Left ventricle myocardium (tissue), 1 donor: ENCODE measurements around a stretch of chr13.

- PRO-cap, result bidirectional peak, plus-strand start at chr13:27620858, minus-strand start at chr13:27620526
Observed at GRCh38 chr13:27620648-27621277, 434 bp upstream of the LNX2 start.

DNA sequence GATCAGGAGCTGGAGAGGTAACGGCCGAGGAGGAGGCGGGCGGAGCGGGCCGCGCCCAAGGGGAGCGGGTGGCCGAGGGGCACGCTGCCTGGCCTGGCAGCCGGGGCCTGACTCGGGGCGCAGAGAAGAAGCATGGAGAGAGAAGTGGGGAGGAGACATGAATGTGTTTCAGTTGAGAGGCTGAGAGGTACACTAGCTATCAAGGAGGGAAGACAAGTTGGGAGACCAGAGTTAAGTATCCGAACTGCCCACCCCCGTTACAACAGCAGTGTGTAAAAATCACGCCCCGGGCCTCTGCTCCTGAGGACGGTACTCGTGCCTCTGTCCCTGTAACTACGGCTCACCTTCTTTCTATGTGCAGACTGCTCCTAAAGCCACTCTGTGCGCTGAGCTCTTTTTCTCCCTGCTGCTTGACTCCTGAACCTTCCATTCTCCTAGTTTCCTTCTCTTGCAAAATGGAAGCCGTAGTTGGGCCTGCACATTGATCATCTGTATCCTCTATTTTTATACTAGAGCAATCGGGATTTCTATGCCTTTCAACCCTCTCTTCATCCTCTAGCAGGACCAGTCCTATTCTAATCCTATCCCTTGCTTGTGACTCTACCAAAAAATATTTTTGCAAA lies 412 bp downstream of the POLR1D start:
- PRO-cap, result no peak

DNA sequence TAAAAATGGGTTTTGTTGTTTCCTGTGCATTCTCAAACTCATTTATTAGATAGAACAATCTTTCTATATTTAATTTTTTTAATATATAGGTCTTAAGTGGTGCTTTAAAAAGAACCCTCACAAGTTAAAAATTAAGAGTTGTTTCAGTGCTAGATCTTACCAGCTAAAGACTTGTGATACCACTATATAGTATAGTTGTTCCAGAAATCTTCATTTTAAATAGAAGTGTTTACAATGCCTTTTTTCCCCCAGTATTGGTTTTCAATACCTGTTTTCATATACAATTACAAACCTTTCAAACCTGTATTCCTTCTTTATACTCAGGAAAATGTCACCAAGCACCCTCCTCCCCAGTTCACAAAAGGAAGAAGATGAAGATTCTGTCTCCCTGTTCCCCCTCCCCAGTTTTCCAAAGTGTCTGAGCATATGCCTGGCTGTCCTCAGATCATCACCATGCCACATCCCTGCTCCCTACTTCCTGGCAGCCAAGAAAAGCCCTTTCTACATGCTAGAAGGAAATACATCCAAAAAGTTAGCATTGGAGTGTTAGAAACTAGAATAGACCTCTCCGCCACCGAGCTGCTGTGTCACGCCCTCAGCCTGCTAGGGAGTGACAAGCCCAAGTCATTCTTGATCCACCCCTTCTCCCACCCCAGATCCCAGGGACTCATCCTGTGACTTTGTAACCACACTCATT lies 45.0 kb downstream of the POLR1D start:
- PRO-cap, result no peak

DNA sequence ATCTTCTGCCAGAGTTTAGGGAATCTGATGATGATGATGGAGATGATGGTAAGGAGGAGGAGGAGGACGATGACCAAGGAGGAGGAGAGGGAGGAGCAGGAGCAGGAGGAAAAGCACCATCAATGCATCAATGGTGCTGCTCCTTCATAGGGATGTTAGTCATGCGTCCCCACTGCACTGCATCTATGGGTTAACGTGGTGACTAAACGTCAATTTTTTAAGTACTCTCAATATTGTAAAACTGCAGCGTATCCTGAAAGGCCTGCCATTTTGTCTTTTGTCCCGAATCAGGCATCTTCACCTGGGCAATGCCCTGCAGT lies 64.8 kb upstream of the GSX1 start:
- PRO-cap, result no peak

GRCh38 chr13:27747527-27747726 lies 44.9 kb upstream of the GSX1 start:
- PRO-cap, result no peak

GRCh38 chr13:27851082-27852186 lies 59.2 kb downstream of the GSX1 start:
- PRO-cap, result no peak

GRCh38 chr13:27917896-27918606 lies 1.7 kb upstream of the PDX1 start:
- PRO-cap, result no peak

DNA sequence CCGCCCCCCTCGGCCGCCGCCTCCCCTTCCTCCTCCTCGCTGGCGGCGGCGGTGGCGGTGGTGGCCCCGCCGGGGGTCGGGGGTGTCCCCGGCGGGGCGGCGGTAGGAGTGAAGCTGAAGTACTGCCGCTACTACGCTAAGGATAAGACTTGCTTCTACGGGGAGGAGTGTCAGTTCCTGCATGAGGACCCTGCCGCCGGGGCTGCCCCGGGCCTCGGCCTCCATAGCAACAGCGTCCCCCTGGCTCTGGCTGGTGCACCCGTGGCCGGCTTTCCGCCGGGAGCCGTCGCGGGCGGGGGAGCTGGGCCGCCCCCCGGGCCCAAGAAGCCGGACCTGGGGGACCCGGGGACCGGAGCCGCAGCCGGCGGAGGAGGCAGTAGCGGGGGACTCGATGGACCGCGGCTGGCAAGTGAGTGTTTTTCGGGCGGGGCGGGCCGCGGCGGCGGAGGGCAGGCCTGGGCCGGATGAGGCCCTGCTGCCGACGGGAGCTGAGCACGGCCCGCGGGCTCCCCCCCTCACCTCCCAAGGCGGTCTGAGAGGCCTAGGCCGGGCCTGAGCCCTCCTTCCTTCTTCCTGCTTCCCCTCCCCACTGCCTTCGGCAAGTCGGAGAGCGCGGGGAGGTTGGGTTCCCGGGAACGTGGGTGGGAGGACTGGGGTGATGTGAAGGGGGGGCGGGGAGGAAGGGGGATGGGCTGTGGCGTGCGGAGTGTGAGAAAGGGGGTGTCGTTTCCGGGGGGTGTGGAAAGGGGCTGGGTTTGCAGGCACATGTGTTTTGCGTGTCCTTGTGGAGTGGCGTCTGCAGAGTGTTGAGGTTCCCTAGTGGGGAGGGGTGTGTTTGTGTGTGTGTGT lies 558 bp downstream of the PAN3 start:
- PRO-cap, result bidirectional peak, plus-strand start at position 456 of the sequence, minus-strand start at position 411 of the sequence; bidirectional peak, plus-strand start at position 570 of the sequence, minus-strand start at position 591 of the sequence; unidirectional peak, minus-strand start at position 808 of the sequence

GRCh38 chr13:28140031-28140161 lies 1.6 kb downstream of the PAN3 start:
- PRO-cap, result no peak

- PRO-cap, result no peak
Observed at GRCh38 chr13:28239097-28239966, 101.0 kb downstream of the PAN3 start.

- PRO-cap, result no peak
Observed at GRCh38 chr13:28308153-28308745, 169.9 kb downstream of the PAN3 start.

GRCh38 chr13:28493486-28494204 lies 1.3 kb downstream of the FLT1 start:
- PRO-cap, result no peak

DNA sequence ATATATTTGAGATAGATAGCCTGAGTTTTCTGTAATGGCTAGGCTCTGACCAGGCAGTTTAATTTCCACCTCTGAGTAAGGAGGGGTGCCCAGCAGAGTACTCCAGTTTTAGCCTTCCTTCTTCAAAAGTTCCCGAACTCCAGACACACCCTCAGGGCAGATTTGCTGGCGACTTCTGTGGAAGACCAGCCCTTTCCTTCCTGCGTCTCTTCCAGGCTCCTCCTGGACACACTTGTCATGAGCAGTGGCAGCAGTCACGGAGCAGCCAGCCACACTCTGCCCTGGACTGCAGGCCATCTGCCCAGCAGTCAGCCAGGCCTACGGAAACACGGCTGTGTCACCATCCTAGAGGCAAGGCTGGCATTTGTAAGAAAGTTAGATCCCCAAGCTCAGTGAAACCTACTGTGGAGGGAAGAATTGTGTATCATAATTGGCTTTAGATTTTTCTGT lies 6.6 kb upstream of the FLT1 start:
- PRO-cap, result bidirectional peak, plus-strand start at position 272 of the sequence, minus-strand start at position 145 of the sequence

GRCh38 chr13:28530838-28531828 lies 36.2 kb upstream of the FLT1 start:
- PRO-cap, result bidirectional peak, plus-strand start at chr13:28531471, minus-strand start at chr13:28531306

DNA sequence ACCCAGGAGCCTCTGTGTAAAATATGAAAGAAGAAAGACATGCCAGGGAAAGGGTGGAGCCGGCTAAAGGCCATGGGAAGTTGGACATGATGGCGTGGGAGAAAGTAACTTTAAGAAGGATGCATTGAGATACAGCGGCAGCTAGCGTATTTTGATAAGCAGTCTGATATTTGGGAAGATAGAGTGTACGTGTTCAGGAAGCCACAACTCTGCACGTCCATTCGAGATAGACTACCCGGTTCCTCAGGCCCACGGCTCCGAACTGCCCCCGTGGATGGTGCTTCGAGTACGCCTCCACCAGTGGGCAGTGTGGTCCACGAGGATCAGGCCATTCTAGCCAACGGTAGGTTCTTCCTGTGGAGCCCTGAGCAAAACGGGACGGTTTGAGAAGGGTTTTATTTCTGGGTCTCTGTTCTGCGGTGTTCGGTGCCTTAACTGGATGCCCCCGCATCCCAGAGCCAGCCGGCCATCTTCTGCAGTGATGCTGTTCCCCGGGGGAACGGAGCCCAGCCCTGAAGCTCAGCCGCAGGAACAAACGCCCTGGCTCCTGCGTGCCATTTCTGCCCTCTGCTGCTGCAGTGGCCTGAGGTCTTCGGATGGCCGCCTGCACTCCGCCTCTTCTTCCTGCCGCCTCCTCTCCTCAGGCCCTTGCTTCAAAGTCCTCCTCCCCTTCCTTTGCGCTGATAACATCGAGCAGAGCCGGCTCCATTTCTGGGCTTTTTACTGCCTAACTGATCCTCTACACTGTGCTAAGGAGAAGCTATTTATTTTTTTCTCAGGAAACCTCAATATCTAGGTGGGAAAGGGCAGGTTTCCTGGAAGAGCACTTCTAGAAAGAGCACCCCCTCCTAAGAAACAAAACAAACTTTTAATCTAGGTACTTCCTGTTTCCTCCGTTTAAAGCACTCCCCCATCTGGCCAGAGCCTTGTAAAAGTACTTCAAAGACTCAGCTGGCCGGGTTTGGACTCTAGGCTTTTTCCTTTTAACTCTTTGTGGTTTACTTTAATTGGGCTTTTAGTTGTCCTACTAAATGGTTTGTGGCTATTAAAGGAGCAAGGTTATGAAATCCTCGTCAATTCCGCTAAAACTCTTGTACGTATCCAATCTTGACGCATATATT lies 36.1 kb upstream of the SLC46A3 start:
- PRO-cap, result bidirectional peak, plus-strand start at position 398 of the sequence, minus-strand start at position 264 of the sequence; bidirectional peak, plus-strand start at position 716 of the sequence, minus-strand start at position 613 of the sequence

- PRO-cap, result bidirectional peak, plus-strand start at chr13:29140448, minus-strand start at chr13:29140331
Observed at GRCh38 chr13:29140257-29140848, 320.2 kb downstream of the MTUS2 start.

GRCh38 chr13:29496161-29496811 lies 99.2 kb downstream of the SLC7A1 start:
- PRO-cap, result unidirectional peak, plus-strand start at chr13:29496416

- PRO-cap, result no peak
Observed at GRCh38 chr13:29522060-29522625, 73.3 kb downstream of the SLC7A1 start.

DNA sequence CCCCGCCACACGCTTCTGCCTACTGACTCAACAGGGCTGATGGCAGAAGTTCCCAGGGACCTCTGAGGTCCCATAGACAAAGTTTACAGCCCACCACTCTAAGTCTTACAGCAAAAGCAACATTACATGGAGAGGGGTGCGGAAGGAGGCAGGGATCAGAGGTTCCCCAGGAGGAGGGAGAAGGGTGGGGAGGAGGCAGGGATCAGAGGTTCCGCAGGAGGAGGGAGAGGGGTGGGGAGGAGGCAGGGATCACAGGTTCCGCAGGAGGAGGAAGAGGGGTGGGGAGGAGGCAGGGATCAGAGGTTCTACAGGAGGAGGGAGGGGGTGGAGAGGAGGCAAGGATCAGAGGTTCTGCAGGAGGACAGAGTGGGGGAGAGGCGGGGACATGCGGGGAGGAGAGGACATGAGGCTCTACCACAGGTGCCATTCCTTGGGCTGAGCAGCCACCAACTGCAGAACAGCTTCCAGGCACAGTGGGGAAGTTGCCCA lies 52.0 kb downstream of the SLC7A1 start:
- PRO-cap, result no peak

GRCh38 chr13:29685209-29685813 lies 89.8 kb upstream of the SLC7A1 start:
- PRO-cap, result no peak